Cardiac septum (tissue), 1 donor: ENCODE data around the genes MRPS5 and ASTL.

GRCh38 chr2:88880375-88880815, 188.9 kb downstream of the RPIA start:
- PRO-cap = unidirectional peak, plus-strand start at chr2:88880609

DNA sequence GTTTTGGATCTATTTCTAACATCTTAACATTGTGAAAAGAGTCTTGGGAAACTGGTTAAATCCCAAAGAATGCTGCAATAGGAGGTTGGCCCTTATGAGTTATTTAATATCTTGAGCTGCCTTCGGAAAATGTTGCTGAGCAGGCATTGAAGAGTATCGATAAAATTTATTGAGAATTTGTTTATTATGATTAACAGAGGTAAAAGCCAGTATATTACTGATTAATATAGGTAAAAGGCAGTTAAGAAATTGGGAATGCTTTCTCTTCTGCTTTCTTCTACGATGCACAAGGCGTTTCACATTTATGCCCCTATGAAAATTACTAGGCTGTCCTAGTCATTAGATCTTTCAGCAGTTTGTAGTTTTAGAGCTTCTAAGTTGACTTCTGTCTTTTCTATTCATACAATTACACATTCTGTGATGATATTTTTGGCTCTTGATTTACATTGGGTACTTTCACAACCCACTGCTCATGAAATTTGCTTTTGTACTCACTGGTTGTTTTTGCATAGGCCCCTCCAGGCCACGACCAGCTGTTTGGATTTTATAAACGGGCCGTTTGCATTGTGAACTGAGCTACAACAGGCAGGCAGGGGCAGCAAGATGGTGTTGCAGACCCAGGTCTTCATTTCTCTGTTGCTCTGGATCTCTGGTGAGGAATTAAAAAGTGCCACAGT, 193.6 kb downstream of the RPIA start:
- PRO-cap = no peak

- PRO-cap = no peak
These were observed 408.7 kb downstream of the RPIA start for GRCh38 chr2:89100232-89100529.

GRCh38 chr2:90324425-90325032, 1633.1 kb downstream of the RPIA start:
- PRO-cap = no peak

- PRO-cap = no peak
These were observed 384.0 kb upstream of the AQP7B start for GRCh38 chr2:94203087-94203580.

DNA sequence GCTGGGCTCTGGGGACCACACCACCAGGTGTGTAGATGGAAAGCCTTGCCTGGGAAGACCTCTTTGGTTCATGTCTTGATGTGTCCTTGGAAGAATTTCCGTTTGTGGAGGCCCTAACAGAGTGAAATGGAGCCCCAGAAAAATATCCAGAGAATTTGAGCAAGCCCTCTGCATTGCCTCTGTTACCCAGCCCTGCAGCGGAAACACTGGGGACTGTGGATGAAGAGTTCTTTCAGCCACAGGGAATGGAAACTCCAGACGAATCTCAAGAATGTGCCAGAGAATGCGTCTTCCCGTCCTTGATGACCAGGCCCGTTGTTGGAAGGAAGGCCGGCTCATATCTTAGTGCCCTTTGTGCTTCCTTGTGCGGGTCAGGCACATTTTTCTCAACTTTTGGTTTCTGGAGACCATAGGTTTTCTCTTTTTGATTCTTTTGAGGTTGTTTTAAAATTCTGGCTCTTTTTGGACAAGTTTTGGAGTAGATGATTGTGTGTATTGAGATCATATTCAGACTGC, 15.5 kb downstream of the MAL start:
- PRO-cap = no peak

GRCh38 chr2:95114934-95115421, 6.6 kb downstream of the MRPS5 start:
- PRO-cap = no peak

DNA sequence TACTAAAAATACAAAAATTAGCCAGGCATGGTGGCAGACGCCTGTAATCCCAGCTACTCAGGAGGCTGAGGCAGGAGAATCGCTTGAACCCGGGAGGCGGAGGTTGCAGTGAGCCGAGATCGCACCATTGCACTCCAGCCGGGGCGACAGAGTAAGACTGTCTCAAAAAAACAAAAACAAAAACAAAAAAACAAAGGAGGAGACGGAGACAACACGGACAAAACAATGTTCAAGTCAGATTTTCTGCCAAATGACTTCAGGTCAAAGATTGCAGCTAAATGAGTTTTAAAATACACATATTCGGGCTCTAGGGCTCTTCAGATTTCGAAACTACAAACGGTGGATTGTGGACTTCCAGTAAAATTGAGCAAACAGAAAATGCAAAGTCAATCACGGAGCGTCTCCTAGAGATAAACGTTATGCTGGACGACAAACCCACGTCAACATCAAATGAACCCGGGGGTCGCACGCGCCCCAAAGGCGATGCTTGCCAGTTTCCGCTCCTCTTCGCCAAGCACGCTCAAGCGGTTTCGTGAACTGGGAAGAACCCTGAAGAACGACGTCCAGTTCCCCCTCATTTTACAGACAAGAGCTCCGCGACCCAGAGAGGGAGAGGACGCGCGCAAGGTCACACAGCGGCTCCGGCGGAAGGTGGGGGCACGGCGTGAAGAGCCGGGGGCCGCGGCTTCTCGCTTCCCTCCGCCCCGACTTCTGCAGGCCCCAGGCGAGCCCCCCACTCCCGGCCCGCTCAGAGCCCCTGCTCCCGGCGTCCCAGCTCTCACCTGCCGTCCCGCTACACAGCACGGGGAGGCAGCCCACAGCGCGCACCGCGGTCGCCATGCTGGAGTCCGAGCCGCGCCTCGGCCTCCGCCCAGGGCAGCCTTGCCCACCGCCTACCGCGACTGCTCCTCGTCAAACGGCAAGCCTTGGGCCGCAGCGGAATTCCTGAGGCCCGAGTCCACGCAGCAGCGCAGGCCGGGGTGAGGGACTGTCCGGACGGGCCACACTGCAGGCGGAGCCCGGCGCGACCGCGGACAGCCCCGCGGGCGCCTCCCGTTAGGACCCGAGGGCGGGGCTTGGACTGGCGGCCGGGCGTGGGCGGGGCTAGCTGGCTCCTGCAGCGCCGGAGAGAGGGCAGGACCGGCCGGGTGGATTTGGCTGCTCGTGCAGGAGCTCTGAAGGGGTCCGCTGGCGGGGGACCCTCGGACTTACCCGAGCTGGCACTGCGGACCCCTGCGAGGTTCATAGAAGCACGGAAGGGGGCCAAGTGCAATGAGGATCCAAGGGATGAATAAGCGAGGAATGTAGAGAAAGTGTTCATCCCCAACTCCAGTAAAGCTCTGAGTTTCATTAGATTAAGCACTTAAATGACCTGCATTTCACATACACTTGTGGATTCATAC, at the start of gene MRPS5:
MRPS5 (minus strand) TSS at position 857 of the 1,403 bp plus-strand sequence.
- PRO-cap = bidirectional peak, plus-strand start at position 1,115 of the sequence, minus-strand start at position 1,008 of the sequence

DNA sequence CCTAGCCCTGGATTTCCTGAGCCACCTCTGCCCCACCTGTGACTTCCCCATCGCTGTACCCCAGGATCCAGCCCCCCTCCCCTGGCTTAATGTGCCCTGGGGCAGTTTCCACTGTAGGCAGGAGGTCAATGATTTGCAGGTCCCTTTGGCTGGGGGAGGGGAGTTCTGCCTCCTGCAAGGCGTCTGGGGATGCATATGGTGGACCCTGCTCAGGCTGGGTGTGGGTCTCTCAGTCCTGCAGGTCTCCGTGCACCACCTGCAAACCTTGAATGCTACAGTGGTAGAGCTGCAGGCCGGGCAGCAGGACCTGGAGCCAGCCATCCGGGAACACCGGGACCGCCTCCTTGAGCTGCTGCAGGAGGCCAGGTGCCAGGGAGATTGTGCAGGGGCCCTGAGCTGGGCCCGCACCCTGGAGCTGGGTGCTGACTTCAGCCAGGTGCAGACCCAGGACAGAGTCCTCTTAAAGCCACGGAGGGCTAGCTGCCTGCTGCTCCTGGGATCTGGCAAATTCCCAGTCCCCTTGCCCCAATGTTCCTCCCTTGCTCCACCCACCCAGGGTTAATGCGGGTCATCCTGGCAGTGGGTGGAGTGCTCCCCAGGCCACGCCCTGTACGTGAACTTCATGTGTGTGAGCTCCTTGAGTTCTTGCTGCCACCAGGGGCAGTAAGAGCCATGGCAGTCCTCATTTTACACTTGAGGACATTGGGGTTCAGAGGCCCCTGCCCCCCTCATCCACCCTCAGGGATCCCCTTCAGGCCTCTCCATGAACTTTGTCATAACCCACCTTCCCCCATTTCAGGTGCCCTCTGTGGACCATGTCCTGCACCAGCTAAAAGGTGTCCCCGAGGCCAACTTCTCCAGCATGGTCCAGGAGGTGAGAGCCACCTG, 3.1 kb downstream of the PROM2 start:
- PRO-cap = no peak

GRCh38 chr2:95818097-95818531, 173.5 kb downstream of the ANKRD36C start:
- PRO-cap = no peak

DNA sequence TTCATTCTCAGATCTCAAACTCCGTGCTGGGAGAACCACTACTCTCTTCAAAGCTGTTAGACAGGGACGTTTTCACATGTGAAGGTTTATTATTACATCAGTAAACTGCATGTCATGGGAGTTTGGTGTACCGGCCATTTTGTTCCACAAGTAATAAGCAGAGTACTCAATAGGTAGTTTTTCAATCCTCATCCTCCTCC, 10.1 kb upstream of the ANKRD36C start:
- PRO-cap = no peak

DNA sequence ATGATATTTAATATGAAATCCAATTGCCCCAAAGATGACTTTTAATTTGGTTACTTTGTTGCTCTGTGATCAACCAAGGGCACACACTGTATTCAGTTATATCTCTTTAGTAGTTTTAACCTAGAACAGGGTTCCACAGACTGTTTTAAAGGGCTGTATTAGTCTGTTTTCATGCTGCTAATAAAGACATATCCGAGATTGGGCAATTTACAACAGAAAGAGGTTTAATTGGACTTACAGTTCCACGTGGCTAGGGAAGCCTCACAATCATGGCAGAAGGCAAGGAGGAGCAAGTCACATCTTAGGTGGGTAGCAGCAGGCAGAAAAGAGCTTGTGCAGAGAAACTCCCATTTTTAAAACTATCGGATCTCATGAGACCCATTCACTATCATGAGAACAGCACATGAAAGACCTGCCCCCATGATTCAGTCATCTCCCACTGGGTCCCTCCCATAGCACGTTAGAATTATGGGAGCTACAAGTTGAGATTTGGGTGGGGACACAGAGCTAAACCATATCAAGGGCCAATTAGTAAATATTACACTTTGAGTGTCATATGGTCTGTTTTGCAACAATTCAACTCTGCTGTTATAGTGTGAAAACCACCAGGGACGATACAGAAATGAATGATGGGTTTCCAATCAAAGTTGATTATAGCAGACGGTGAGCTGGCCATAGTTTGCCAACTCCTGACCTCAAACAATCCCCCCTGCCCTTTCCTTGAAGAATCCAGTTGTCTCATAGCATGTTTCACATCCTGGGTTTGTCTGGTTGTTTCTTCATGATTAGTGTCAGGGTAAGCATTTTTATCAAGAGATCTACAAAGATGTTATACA, 17.9 kb downstream of the GPAT2 start:
- PRO-cap = no peak

DNA sequence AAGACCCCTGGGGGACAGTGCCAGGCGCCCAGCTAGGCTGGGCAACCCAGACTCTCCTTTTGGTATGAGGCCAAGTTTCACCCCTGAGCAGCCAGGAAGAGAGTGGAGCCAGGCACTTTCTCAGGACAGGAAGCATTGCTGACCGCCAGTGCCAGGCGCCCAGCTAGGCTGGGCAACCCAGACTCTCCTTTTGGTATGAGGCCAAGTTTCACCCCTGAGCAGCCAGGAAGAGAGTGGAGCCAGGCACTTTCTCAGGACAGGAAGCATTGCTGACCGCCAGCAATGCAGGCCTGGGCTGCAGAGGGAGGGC, 31.3 kb downstream of the ADRA2B start:
- PRO-cap = no peak

GRCh38 chr2:96138433-96138962, at the start of gene ASTL:
ASTL (minus strand) TSS chr2:96138502.
- PRO-cap = no peak

DNA sequence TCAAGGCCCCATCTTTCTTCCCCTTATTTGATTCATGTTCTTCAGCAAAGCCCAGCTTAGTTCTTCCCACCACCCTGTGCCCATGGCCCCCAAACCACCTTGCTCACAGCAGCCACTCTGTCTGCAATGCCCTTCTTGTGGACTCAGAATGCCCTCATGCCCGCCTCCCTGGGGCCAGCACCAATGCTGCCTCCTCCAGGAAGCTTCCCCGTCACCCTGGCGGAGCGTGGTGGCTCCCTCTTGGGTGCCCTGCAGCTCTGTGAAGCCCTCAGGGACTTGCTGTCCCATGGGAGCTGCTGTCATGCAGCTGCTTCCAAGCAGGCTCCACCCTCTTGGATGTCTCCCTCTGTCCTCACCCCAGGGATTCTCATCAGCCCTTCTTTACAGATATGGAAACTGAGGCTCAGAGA, 11.7 kb upstream of the DUSP2 start:
- PRO-cap = no peak

- PRO-cap = no peak
These were observed 19.5 kb upstream of the DUSP2 start for GRCh38 chr2:96164691-96165271.

DNA sequence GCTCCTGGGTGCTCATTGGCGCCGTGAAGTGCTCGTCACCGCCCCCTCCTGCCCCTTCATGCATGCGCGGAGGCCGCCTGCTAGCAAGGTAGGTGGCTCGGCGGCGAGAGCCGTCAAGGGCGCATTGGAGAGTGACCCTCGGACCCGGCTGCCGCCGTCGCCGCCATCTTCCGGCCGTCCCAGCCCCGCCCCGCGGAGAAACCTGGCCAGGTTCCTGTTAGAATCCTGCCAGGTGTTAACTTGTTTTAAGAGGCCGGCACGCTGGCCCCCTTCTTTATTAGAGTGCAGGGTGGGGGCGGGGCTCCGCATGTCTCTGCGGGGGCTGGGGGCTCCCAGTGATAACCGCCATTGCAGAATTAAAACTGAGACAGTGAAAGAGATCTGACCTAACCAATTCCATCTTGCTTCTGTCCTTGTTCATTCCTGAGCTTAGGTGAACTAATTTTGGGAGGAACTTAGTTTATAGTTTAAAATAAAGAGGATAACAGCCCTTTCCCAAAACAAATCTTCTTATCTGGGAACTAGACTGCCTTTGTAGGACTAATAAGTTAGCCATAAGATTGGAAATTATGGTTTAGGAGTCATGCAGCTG, 361 bp upstream of the STARD7 start:
- PRO-cap = bidirectional peak, plus-strand start at position 124 of the sequence, minus-strand start outside the sequence

- PRO-cap = no peak
These were observed 932 bp upstream of the STARD7 start for GRCh38 chr2:96209484-96210033.

DNA sequence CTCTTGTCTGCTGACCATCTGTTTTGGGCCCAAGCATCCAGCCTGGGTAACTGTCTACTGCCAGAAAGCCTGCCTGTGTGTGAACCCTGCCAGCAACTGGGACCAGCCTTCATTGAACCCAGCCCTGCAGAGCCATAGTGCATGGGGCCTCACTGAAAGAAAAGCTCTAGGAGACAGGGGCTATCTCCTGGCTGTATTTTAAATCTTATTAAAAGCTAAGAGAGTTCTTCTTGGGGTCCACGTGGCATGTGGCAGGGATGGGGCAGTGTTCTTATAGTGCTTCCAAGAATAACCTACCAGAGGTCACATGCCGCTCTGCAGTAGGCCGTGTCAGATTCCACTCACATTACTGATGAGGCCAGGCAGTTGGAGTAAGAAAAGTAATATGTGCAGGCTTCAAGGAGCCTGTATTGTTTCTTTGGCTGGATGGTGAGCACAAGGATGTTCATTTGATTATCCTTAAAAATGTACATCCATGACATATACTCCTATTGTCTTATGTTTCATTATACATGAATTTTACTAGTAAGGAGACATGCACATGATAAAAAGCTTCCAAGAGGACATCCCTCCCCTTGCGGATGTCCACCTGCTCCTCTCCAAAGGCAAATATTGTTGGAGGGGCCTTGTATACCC, 7.1 kb downstream of the TMEM127 start:
- PRO-cap = bidirectional peak, plus-strand start at position 365 of the sequence, minus-strand start at position 250 of the sequence

DNA sequence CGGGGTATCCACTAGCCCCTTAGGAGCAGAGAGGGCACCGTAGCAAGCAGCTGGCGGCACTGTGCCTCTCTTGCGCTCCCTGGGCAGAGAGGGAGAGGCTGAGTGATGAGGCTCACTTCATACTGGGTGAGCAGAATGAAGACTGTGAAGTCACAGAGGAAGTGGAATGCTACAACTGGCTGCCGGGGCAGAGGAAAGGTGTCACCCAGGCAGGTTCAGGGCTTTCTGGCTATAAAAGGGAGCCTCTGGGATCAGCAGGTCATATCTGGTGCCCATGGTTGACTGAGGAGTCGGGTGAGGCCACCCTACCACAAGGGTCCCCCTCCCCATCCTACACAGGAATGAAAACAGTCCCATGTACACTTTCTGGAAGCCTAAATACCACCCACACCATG, 895 bp downstream of the ITPRIPL1 start:
- PRO-cap = no peak